Natural killer cell (primary cell): ENCODE measurements around a stretch of chr14.

GRCh38 chr14:80905922-80906295, 35.6 kb downstream of the CEP128 start:
- PRO-cap = no peak

DNA sequence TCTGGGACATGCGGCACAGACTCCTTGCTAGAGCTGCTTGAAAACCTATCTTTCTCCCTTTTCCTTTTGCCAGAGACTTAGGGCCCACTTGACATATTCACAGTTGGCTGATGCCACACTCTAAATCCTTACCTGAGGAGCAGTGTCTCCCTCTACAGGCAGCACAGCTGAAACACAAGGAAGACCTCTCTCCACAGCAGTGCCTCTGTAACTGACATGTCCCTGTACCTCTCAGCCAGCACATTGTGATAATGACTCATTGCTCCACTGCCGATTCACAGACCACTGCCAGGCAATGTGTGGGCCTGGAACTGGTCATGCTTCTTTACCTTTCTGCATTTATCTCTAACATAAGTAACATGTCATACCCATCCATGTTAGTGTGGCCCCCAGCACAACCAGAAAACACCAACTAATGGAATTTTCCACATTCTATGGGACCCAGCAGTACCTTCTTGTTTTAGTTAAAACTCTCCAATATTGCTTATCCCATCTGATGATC, 56.6 kb downstream of the GTF2A1 start:
- PRO-cap = no peak

GRCh38 chr14:81203895-81204412, 16.8 kb downstream of the GTF2A1 start:
- PRO-cap = no peak

DNA sequence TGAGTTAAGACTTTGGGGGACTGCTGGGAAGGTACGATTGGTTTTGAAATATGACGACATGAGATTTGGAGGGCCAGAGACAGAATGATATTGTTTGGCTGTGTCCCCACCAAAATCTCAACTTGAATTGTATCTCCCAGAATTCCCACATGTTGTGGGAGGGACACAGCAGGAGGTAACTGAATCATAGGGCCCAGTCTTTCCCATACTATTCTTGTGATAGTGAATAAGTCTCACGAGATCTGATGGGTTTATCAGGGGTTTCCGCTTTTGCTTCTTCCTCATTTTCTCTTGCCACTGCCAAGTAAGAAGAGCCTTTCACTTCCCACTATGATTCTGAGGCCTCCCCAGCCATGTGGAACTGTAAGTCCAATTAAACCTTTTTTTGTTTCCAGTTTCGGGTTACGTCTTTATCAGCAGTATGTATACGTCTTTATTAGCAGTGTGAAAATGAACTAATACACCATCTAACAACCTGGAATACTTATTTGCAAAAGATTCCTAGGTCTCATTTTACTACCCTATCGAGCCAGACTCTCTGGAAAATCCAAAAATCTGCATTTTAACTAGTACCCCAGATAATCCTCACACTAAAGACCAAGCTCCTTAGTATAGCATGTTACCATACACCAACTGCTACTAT, 11.6 kb downstream of the GTF2A1 start:
- PRO-cap = no peak

DNA sequence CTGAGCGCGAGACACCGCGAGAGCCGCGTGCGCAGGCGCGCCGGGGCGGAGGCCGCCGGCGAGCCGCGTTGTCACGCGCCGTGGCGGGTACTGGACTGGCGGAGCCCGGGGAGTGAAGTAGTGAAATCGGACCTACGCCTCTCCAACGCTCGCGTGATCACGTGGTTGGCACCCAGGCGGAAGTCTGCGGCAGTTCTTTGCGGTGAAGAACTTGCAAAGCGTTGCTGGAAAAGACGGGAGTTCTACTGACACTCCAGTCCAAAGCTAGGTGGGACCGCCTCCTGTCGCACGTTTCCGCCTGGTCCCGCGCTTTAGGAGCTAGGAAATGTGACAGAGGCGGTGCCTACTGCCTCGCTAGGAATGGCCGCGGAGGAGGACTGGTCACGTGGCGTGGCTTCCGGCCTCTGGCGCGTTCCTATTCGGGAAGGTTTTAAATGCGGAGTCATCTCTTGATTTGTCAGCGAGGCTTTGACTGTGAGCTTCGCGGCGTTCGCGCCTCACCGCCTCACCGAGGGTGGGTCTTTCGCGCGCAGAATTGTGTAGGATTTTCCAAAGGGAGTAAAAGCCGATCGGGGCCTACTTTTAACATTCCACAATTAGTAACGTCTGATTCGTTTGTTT, 363 bp upstream of the GTF2A1 start:
- PRO-cap = bidirectional peak, plus-strand start at position 90 of the sequence, minus-strand start outside the sequence; bidirectional peak, plus-strand start at position 446 of the sequence, minus-strand start at position 286 of the sequence

DNA sequence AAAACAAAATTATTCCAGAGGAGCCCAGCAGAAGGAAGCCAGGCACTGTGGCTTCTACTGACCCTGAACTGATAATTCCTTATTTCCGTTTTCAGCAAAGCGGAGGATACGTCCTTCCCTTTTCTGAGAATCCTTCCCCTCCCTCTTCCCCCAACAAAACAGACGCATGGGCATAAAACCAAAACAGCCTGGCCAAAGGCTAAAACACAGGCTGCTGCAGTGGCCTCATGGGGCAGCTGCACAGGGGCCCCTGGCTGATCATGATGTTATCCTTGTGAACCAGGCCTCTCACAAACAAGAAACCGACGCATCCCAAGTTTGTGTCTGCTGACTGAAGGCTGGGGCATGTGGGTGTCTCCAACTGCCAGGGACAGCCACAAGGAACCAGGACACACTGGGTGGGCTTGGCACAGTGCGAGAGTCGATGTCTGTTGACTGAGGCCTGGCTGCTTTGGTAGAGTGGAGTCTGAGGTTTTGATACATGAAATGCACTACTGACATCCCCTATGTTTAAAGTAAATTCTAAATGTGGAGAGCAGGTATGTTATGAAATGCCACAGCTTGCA, 23.4 kb upstream of the STON2 start:
- PRO-cap = no peak

GRCh38 chr14:81436029-81436730, 36.1 kb upstream of the STON2 start:
- PRO-cap = no peak

GRCh38 chr14:81519288-81519758, 14.3 kb downstream of the SEL1L start:
- PRO-cap = unidirectional peak, plus-strand start at chr14:81519631

DNA sequence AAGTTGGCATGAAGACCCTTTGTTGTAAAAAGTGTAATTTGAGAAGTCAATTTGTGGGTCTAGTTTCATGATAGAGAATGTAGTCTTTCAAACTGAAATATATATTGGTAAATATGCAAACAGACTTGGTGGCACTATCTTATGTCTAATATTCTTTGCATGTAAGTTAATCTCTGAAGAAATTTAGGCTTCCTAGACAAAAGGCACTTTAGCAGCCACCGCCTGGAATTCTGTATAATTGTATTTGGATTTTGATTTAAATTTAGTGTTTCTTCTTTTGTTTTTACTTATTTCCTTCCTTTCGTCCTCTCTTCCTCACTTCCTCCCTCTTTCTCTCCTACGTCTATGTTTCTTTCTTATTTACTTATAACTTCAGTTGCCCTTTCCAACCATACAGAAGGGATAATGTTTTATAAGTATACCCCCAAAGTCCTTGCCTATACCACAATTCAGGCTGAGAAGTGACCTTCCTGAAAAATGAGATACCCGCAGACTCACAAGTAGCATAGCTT, 215.6 kb upstream of the SEL1L start:
- PRO-cap = no peak

- PRO-cap = no peak
Measured at GRCh38 chr14:83988301-83988634, 1541.7 kb upstream of the FLRT2 start.

- PRO-cap = no peak
Measured at GRCh38 chr14:85528103-85528542, 1.8 kb upstream of the FLRT2 start.

GRCh38 chr14:85536236-85537232, 6.6 kb downstream of the FLRT2 start:
- PRO-cap = no peak

GRCh38 chr14:85607513-85608180, 77.7 kb downstream of the FLRT2 start:
- PRO-cap = no peak

- PRO-cap = no peak
Measured at GRCh38 chr14:87691589-87691846, 301.5 kb downstream of the GALC start.

GRCh38 chr14:88202447-88202859, 120.6 kb downstream of the KCNK10 start:
- PRO-cap = no peak

DNA sequence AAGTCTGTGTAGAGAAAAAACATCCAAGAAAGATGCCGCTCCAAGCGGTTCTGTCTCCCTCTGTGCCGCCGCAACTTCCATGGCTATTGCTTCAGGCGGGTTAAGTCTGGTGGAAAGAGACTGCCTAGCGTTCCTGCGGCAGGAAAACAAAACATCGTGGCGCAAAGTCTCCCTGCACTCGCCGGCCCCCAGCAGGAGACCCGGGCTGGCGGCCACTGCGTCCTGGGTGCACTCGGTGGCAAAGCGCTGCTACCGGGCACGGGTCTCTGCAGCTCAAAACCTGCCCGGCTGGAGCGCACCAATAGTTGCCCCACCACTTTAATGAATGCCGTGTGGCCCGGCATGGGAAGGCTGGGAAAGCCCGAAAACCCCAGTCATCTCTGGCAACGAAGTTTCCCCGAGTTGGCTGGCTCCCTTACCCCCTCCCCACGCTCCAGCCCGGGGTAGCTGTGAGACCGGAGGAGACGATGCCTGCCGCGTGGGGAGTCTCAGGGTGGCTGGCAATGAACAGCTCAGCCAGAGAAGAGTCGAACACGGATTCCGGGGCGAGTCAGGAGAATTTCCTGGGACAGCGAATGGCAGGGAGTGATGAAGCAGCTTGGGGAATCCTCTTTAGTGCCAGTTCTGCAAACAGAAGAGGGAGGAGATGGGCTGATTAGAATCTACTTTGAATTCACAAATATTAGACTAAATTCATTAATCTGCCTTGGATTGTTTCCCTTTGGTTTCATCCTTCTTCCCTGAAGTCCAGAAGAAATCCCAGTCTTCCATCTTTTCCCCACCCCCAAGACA, 3.6 kb upstream of the KCNK10 start:
- PRO-cap = no peak

GRCh38 chr14:88978859-88979254, 154.4 kb downstream of the TTC8 start:
- PRO-cap = no peak

GRCh38 chr14:89186912-89187553, 230.0 kb downstream of the FOXN3 start:
- PRO-cap = no peak

DNA sequence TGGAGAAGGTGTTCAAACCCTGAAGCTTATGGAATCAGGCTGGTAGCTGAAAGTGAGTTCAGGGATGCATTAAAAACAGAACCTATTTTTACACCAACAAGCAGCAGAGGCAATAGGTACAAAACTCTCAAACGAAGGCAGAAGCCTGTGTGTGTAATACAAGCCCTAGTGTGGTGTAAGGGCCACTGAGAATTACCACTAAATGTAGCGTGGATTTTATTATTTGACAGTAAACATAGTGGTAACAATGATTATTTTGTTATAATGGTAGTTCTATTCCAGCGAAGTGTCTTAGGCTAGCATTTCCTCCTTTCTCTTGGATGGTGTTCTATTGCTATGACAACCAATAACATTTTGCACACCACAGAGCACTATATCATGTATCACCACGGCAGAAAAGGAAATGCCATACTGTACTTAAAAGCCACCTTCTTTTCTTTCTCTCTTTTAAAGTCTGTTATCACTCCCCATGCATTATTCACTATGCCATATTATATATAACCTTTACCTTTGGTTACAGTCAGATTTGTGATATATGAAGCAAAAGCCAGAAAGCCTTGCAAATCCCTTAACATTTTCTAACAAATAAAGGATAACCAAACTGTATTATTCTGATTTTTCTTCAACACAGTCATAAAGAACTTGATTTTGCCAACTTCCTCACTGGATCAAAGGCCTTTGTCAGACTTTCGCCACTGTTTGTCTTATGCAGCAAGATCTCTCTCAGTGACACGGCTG, 195.9 kb downstream of the FOXN3 start:
- PRO-cap = unidirectional peak, plus-strand start at position 450 of the sequence

- PRO-cap = no peak
Measured at GRCh38 chr14:89253746-89254718, 163.0 kb downstream of the FOXN3 start.